ENCODE data around the genes NVL and DNAH14.

GRCh38 chr1:223705950-223706922 is 6.1 kb upstream of the CAPN2 start:
- PRO-cap, result no peak

- PRO-cap, result no peak
These were observed 470 bp upstream of the CAPN2 start for GRCh38 chr1:223711834-223712304.

DNA sequence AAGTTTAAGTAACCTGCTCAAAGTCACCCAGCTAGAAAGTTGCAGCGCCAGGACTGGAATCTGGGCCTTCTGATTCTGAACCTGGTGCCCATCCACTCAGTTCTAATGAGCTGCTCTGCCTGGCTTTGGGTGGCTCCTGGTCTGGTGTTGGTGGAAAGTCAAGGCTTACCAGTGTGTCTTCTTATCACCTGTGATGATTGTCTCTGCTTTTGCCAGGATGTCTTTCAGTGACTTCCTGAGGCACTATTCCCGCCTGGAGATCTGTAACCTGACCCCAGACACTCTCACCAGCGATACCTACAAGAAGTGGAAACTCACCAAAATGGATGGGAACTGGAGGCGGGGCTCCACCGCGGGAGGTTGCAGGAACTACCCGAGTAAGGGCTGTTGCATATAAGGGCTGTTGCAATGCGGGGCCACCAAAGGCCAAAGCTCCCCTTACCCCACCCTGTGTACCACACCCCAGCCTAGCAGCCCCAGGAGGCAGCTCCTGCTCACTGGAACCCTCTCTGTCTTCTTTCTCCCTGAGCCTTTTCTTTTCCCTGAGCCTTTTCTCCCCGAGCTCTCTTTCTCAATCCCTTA is 40.3 kb downstream of the CAPN2 start:
- PRO-cap, result no peak

DNA sequence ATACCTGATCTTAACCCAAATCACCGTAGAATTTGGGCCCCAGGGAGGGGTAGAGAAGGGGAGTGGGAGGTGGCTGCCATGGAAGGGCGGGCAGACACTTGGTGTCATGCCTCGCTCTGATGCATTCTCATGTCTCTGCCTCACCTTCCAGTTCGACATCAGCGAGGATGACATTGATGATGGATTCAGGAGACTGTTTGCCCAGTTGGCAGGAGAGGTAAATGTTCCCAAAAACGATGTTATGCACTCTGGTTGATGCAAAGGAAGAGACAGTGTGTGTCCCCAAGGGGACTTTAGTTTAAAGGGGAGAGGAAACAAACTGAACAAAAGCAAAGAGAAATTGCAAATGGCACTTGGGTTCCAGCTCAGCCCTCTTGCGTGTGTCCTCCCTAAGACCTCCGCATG is 49.7 kb downstream of the CAPN2 start:
- PRO-cap, result no peak

DNA sequence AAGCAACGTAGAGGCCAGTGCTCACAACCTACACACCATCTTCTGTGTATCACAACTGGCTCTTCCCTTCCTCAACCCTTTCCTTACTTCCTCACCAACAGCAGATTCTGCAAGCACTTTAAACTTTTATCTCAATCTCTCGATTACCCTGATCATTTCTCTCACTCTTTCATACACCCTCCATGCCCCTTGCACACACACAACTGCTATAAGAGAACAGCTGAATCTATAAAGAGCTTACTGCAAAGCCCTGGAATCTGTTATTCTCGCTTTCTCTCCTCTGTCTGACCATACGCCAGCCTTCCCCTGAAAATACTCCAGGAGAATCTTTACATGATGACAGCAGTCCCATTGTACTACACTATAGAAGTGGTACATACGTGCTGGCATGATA is 62.4 kb downstream of the TP53BP2 start:
- PRO-cap, result no peak

DNA sequence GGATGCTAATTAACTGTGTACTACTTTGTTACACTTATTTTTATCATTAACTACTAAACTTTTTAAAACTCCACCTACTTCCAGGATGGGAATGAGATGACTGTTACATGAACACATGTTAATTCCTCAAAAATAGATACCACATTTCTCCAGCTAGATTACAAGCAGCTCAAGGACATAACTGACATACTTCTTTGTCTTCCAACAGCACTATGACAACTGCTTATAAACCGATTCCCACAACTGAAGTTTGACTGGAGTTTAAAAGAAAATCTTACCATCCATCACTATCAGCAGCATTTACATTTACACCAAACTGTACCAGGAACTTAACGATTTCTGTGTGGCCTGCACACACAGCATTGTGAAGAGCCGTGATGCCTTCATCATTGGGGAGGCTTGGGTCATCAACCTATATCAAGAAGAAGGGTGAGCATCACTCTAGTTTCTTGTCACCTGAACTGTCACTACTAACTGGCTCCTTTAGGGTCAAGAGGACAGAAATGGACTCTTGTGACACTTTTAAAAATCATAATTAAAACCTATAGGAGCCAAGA is 53.6 kb downstream of the TP53BP2 start:
- PRO-cap, result no peak

GRCh38 chr1:223915449-223915946 is 69.8 kb upstream of the TP53BP2 start:
- PRO-cap, result no peak

DNA sequence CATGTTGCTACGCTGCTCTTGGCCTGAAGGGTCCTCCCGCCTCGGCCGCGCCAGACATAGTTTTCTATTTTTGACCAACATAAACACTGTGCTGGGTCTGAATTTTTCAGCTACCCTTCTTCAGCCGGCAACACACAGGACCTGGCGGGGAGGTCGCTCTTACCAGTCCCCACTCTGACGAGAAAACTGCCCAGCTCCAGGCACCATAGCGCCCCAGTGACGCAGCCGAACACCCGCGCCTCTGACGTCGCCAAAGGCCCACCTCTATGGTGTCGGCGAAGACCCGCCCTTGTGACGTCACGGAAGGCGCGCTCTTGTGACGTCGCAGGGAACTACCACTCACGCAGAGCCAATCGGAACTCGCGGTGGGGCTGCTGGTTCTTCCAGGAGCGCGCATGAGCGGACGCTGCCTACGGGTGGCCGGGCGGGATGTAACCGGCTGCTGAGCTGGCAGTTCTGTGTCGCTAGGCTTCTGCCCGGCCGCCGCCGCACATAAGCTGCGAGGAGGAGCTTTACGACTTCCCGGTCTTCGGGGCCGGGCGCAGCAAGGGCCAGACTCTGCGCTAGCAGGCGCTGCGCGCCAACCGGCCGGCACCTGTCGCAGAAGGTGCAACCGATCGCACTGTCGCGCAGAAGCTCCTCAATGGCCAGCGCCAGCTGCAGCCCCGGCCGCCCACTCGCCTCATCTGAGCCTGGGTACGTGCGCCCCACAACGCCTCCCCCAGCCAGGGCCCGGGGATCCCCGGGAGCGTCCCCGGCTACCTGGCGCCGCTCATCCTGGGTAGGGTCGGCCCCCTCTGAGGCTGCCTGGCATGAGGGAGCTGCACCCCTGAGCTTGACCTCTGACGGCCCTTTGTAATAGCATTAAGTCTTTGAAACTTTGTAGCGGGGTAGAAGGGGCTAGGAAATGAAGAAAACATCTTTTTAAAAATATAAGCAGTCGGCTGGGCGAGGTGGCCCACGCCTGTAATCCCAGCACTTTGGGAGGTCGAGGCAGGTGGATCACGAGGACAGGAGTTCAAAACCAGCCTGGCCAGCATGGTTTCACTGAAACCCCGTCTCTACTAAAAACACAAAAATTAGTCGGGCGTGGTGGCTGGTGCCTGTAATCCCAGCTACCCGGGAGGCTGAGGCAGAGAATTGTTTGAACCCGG is 121.2 kb upstream of the FBXO28 start:
- PRO-cap, result bidirectional peak, plus-strand start at position 402 of the sequence, minus-strand start at position 218 of the sequence

GRCh38 chr1:224168668-224169513 is 14.1 kb upstream of the DEGS1 start:
- PRO-cap, result no peak

DNA sequence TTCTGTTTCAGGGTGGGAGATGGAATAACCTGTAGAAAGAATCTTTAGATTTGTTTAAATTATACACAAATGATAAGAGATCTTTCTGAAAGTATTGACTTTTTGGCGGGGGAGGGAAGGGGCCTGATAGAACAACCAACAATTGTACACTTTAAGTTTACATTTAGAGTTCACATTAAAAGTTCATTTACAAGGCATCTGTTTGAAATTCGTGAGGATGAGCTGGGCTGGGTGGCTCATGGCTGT is 3.7 kb downstream of the DEGS1 start:
- PRO-cap, result no peak

GRCh38 chr1:224203085-224203762 is 20.2 kb downstream of the DEGS1 start:
- PRO-cap, result no peak

GRCh38 chr1:224219537-224219983 is 36.5 kb downstream of the DEGS1 start:
- PRO-cap, result no peak

- PRO-cap, result bidirectional peak, plus-strand start at chr1:224330442, minus-strand start at chr1:224330139
These were observed at the start of gene NVL for GRCh38 chr1:224329487-224330271. Gene NVL, minus strand, starts transcription at chr1:224330172.

DNA sequence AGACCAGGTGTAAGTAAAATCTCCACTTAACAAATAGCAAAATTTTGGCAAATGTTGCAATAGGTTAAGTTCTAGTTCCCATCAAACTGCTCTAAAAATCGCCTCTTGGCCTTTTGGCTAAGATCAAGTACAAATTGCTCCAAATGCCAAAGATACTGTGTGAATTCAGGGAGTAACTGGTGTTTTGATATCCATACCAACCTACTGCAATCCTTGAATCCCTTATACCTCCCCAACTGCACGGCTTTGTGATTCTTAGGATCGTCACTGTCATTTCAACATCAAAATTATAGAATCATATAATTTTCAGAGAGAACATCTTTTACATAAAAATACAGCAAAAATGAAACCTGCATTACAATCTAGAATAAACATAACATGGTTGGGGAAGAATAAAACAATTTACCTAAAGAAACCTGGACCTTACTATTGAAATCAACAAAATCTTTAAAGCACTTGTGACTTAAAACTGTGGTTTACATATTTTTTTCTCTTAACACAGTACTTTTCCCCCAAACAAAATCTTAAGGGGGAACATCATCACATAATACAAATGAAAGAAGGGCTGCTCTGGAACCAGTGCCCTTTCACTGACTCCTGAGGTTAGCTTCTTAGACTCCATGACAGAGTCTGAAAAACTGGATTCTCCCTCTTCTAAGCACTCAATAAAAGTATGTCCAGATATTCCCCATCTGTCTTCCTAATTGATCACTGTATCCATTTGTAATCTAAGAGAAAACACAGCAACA is 15.7 kb downstream of the WDR26 start:
- PRO-cap, result no peak

GRCh38 chr1:224423796-224424168 is 10.8 kb downstream of the WDR26 start:
- PRO-cap, result no peak

DNA sequence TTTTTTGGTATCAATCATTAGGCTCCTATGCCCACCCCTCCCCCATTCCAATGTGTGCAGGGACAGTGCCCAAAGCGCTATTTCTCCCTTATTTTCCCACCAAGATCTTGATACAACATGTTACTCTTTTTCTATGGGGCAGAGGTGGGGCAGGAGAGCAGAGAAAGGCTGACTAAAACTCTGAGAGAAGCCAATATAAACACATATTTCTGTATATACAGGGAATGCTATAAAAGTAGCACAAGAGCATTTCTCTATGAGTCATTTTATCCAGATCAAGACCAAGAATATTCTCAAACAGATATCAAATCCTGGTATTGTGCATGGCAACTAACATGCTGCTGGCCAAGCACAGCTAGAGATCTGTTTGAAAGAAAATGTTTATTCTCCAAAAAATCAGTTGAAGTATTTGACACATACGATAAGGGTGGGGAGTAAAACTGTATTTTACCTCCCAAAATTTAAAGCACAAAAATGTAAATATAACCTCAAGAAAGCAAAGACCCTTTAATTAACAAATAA is 7.2 kb downstream of the WDR26 start:
- PRO-cap, result no peak

- PRO-cap, result no peak
These were observed 3.9 kb downstream of the WDR26 start for GRCh38 chr1:224430627-224431238.

DNA sequence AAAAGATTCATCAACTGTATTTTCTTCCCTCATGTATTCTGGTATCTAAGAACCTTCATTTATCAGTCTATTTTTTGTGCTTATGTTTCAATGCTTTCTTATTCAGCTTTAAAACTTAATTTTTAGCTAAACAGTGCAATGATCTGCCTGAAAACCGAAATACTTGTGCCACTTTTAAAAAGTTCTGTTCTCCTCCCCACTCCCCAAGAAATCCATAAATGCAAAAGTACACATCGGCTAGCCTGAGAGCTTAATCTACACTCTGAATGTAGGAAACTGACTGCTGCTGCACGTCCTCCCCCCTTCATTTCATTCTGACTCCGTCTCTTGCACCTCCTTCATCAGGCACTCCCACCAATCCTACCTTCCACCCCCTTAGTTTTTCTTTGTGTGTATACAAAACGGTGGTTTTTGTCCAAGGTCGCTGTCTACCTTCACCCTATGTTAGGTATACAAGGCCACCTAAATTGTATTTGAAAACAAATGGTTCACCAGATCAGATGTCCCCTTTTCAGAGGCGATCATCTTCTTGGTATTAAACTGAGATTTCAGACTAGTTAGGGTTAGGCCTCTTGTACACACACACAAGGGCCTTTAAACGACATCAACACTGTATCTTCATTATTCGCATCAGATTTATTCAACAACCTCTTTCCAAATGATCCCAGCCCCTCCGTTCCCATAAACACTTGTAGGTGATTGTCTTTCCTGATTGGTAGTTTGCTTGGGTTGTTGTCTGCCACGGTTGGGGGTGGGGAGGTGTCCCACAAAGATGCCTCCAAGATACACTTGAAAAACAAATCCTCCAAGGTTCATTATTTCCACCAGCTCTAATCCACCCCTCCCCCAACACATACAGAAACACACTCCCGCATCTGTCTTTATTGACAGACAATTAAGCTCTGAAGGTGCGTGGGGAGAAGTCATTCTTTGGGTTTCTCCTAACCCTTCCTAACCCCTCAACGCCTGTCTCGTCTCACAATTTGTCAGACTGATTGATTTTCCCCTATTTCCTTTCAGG is 1.8 kb downstream of the WDR26 start:
- PRO-cap, result bidirectional peak, plus-strand start at position 308 of the sequence, minus-strand start at position 316 of the sequence

DNA sequence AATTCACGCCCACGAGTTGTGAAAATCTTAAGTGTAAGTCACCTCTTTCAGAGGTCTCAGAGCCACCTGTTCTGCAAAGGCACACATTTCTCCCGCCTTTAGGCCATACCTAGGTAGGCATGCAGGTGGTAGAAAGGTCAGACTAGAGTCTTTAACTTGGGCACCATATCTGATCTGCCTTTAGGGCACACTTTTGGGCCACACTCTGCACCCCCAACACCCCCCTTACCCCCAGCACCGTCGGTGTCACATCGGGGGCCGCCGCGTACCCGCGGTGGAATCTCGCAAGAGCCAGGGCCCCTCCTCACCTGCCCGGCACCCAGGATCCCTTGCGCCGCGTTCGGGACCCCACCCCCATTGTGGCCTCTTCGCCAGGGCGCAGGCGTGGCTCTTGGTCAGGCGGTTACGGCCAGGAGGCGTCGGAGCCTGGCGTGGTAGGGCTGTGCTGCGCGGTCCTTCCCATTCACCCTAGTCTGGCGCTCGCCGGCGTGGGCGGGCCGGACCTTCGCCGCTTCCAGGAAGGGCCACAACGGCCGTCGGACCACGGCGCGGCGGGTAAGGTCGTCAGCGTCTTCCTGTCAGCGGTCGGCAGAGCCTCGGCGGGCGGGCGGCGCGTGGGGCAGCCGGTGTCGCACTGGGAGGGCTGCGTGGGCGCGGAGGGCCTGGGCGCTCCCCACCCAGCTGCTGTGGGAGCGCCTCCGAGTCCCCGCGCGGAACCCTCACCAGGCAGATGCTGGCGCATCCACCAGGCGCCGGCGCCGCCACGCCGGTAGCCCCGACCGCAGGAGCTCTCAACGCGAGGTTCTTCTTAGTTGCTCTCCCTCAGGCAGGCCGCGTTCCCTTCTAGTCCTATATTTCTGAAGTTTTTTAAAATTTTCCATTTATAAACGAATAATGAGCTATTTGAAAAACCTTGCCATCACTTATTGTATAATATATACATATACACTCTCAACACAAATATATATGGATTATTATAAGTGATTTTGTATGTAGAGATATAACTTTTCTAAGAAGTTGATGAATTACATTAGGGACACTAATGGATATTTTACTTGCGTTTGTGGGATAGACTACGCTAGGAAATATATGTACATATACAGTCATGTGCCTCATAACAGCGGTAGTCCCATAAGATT is at the start of gene DNAH14:
DNAH14 (plus strand) TSS at position 395 of the 1,139 bp plus-strand sequence.
- PRO-cap, result bidirectional peak, plus-strand start at position 419 of the sequence, minus-strand start at position 310 of the sequence; bidirectional peak, plus-strand start at position 529 of the sequence, minus-strand start at position 475 of the sequence

GRCh38 chr1:225411807-225412398 is 15.9 kb downstream of the LBR start:
- PRO-cap, result no peak